ENCODE data around the gene FUOM.

DNA sequence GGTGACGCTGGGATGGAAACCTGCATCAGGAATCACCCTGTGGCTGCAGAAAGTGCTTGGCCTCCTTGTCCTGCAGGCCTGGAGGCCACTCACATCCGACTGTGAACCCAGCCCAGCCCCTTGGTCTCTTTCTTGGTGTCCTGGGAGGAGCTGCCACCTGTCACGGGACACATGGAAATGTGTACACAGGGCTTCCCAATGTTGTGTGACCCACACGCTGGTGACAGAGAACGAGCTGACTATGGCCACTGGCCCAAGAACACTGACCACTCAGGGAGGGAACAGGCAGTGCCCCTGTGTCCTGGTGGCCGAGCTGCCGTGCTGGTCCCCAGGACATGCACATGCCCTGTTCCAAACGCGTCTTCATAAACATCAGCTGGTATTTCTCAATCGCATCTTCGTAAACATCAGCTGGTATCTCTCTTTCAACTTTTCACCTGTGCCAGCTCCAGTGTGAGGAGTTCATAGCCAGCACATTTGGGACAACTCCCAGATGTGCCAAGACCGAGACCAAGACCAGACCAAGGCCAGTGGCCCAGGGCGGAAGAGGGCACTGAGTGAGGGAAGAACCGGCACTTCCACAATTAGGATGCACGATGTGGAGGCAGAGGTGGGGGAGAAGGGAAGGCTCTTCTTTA lies 57.8 kb upstream of the INPP5A start:
- PRO-cap: no peak

DNA sequence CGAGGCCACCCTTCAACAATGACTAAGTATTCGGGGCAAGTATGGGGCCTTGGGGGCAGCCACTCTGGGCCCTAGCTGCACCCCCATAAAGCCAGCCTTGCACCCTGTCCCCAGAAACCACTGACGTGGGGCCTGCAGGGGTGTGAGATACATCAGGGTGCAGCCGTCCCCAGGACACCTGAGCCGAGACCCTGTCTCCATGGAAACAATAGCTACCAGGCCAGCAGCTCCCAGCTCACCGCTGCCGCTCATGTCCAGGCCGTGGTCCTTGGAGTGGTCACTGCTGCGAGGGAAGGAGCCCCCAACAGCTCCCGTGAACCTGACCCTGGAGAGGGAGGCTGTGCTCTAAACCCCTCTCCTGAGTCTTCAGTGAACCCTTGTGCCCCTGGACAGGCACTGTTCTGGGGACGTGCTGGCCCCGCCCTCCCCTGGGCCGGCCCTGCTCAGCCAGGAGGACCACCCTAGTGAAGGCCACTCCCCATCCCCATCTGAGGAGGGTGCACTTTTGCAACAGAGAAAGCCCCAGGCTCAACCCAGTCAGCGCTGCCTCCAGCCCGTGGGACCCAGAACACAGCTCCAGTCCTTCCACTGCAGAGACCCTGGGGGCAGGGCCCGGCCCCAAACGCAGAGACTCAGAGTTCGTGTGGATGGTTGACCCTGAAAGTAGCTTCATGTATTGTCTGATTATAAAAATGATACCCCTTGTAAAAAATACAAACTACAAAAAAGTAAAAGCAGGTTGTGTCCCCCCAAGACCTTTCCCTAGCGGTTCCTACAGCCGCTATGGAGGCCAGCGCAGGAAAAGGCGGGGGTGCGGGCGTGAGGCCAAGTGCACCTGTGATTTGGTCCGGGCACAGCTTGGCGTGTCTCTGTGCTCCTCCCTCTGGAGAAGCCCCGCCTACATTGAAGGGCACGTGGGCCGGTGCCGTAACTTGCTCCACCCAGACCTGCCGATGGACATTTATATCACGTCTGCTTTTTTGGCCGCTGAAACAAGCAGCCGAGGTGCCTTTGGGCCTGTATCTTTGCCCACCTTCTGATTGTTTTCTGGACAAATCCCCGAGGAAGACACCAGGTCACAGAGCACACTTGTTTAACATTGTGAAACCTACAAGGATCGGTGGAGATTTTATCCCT lies 19.3 kb upstream of the INPP5A start:
- PRO-cap: no peak

- PRO-cap: no peak
Measured at GRCh38 chr10:132572334-132572688, 34.7 kb downstream of the INPP5A start.

- PRO-cap: no peak
Measured at GRCh38 chr10:132576022-132576603, 38.5 kb downstream of the INPP5A start.

GRCh38 chr10:132577978-132578908 lies 40.7 kb downstream of the INPP5A start:
- PRO-cap: no peak

DNA sequence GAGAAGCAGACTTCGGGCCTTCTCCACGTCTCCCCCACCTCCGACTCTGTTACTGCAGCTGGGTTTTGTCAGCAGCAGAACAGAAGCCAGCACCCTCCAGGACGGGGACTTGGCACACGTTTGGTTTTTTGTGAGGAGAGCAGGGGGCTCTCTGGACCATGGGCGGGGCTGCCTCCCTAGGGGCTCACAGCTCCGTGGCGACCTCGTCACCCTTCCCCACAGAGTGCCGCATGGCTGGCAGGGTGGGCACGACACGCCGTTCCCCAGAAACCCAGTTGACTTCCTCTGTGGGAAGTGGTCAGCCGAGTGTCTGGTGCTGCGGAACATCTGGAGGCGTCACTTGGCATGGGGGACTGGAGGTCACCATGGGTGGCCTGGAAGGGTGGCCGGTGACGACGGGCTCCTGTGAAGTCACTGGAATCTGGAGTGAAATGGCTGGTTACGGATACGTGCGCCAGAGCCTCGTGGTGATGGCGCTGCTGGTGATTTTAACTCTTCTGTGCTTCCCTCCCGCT lies 48.7 kb downstream of the INPP5A start:
- PRO-cap: no peak

- PRO-cap: bidirectional peak, plus-strand start at chr10:132594320, minus-strand start at chr10:132594147
Measured at GRCh38 chr10:132593886-132594776, 56.5 kb downstream of the INPP5A start.

- PRO-cap: no peak
Measured at GRCh38 chr10:132651892-132652302, 114.3 kb downstream of the INPP5A start.

DNA sequence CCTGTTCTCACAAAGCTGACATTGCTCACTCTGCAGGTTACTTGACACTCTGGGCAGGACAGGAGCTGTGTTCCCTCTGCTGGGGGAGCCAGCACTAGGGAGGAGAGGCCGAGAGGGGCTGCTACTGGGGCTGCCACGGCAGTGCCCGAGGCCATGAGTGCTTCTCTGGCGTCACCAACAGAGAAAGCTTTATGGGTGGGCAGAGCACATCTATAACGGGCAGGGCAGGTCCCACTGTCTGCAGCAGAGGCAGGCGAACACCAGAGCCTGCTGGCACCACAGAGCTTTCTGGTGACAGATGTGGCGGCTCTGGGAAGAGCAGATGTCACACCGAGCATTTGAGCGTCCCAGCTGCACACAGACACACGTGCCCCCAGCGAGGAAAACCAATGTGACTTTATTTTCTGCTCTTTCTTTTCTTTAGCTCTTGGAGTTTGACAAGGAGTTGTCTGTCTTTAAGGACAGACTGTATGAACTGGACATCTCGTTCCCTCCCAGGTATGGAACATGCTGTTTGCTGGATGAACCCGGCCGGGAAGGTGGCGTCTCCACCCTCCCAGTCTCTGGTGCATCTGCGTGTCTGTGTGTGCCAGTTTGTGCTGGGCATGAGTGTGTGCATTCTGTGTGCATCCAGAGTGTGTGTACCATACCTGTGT lies 20.5 kb downstream of the NKX6-2 start:
- PRO-cap: no peak

- PRO-cap: no peak
Measured at GRCh38 chr10:132775065-132775642, 10.8 kb downstream of the NKX6-2 start.

GRCh38 chr10:132848413-132848755 lies 62.4 kb upstream of the NKX6-2 start:
- PRO-cap: unidirectional peak, minus-strand start at chr10:132848651

GRCh38 chr10:133100658-133101609 lies 13.2 kb downstream of the ADGRA1 start:
- PRO-cap: no peak

- PRO-cap: no peak
Measured at GRCh38 chr10:133230381-133230845, 396 bp downstream of the UTF1 start.

DNA sequence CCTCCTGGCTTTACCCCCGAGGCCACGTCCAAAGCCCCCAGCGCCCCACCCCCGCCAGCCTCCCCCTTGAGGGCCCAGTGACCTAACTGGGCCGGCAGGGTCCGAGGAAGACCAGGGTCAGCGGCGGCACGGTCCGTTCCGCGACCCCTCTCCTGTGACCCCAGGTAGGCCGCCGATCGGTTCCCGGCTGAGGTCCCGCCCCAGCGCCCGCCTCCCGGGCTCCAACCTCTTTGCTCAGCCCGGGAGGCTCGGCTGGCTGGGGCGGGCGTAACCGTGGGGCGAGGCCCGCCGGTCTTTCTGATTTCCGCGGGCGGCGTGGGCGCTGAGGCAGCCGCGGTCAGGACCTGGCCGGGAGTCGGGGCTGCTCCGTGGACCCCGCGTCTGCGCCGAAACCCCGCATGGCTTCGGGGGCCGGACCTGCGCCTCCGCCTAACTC lies 1.3 kb upstream of the VENTX start:
- PRO-cap: no peak

DNA sequence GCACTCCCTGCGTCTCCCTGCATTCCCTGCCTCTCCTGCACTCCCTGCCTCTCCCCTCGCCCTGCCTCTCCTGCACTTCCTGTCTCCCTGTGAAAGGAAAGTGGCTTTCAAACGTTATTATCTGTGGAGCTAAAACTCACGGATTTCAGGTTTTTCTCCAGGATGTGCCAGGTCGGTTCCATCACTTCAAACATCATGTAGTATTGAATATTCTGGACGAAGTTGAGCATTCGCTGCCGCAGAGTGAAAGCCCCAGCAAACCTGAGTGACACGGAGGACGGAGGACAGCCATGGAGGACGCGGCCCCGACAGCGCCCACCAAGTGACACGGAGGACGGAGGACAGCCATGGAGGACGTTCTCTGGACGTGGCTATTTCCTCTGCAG lies 7.1 kb upstream of the ADAM8 start:
- PRO-cap: no peak

GRCh38 chr10:133292394-133292852 lies 15.8 kb upstream of the ADAM8 start:
- PRO-cap: no peak

DNA sequence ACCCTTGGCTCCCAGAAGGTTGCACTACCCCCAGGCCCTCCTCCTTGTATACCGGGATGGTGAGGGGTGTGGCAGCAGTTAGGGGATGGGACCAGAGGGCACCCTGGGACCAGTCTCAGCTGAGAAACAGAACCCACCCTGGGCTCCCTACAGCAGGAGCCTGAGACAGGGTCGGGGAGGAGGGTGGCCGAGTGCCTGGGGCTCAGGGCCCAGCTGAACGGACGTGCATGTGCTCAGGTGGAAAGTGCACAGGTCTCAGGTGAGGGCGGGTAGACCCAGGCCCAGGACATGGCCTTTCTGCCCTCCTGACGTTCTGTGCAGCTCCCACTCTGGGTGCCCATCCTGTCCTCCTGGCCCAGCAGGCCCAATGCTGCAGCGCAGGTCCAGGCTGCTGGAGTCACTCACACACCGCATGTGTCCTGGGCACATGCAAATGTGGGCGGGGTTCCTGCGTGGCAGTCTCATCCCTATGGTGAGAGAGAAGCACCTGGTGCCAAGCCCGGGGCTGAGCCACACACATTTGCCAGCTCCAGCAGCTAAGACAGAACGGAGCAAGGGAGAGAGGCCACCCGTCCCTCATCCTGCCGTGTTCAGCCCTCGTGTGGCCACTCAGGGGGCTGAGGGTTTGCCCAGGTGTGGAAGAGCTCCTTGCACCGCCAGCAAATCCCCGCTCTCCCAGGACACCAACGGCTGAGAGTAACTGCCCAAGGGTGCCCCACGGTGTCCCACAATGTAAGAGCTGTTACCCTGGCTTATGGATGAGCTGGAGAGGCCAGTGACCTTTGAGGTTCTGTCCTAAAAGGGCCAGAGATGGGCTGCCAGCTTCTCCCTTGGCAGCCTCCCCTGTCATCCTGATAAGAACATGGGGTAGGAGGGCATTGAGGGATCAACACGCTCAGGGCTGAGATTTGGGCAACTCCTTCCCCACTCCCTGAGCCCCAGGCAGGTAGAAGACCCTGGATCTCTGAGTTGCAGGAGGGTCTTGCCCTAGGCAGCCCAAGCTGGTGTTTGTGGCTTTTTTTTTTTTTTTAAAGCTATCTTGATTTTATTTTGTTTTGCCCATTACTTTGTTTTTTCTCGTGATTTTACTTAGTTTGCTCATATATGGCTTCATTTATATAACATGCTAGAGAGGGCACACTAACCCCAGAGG lies 4.5 kb downstream of the FUOM start:
- PRO-cap: no peak

DNA sequence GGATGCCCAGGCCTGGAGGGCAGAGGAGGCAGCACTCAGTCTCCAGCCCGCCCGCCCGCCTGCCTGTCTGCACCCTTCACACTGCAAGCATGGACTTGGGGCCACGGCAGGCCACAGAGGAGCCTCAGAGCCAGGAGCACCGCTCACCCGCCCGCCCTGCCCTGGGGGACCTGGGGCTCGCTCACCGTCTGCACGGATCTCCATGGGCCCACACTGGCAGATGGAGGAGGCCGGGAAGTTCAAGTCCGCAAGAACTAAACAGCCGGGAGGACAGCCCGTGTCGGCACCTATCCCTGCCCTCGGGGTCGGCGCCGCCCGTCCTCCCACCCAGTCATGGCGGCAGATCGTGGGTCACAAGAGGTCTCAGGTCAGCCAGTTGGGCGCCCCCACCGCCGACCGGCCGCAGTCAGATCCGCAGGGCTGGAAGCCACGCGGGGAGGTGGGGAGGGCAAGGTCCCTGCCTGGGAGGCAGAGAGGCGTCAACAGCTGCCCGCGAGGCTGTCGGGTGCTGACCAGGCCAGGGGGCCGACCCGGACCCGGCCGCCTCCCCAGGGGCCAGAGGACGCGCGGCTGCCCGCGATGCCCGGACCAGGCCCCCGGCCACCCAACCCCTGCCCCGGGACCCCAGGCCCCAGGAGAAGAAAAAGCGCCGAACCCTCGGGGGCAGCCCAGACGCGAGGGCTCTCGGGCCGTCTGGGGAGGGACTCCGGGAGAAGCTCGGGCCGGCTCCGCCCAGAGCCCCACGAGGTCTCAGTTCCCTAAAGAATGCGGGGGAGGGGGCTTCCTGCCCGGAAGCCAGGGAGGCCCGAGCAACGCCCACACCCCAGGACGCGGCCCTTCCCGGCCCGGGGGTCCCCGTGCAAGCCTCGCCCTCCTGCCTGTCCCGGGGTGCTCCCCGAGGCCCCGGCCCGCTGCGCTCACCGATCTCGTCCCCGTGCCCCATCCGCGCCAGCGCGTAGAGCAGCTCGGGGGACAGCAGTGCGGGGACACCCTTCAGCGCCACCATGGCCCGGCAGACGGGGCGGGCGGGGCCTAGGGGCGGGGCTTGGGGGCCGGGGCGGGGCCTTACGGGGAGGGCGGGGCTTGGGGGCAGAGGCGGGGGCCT lies at the start of gene FUOM:
TSS of gene FUOM (minus strand) at position 1,018 of the 1,105 bp plus-strand sequence.
- PRO-cap: unidirectional peak, minus-strand start at position 1,018 of the sequence

- PRO-cap: no peak
Measured at GRCh38 chr10:133459811-133460466, 6.2 kb downstream of the SCART1 start.

GRCh38 chr10:133512079-133512721 lies 15.0 kb upstream of the CYP2E1 start:
- PRO-cap: no peak

Measured in natural killer cell (primary cell).